AG09319 (cell line): ENCODE measurements around a stretch of chr6.

- RRBS, result no CpG with 5 or more reads among the region's 8 CpGs
Measured at GRCh38 chr6:162387778-162388146, 339.8 kb downstream of the PRKN start.

DNA sequence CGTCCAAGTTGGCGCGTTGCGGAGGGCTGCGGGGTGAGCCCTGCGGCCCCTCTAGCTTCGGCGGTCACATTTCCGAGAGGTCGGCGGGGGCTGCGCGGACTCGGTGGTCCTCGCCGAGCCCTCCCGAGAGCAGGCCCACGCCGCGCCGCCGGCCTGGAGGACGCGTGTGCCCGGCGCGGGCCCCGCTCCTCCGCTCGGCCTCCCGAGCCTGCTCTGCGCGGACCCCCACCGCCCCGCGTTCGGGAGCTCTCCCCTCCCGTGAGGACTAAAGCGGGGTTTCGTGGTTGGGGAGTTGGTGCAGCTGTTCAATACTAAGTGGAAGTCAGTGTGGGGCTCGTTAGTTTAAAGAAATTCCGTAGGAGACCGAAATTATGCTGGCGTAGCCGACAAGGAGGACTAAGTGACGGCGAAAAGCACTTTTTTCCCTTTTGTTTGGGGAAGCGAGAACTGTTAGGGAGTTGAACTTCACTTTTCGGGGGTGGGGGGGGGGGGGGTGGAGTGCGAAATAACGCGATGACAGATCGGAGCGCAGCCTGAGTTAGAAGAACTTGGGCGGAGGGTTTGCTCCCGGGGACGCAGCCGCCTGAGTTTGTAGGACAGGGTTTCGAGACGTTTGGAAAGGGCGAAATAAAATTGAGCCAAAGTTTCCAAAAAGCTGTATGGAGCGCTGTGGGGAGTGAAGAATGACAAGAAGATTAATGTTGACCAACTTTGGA lies 1.2 kb downstream of the QKI start:
- RRBS, result no CpG with 5 or more reads among the region's 62 CpGs

DNA sequence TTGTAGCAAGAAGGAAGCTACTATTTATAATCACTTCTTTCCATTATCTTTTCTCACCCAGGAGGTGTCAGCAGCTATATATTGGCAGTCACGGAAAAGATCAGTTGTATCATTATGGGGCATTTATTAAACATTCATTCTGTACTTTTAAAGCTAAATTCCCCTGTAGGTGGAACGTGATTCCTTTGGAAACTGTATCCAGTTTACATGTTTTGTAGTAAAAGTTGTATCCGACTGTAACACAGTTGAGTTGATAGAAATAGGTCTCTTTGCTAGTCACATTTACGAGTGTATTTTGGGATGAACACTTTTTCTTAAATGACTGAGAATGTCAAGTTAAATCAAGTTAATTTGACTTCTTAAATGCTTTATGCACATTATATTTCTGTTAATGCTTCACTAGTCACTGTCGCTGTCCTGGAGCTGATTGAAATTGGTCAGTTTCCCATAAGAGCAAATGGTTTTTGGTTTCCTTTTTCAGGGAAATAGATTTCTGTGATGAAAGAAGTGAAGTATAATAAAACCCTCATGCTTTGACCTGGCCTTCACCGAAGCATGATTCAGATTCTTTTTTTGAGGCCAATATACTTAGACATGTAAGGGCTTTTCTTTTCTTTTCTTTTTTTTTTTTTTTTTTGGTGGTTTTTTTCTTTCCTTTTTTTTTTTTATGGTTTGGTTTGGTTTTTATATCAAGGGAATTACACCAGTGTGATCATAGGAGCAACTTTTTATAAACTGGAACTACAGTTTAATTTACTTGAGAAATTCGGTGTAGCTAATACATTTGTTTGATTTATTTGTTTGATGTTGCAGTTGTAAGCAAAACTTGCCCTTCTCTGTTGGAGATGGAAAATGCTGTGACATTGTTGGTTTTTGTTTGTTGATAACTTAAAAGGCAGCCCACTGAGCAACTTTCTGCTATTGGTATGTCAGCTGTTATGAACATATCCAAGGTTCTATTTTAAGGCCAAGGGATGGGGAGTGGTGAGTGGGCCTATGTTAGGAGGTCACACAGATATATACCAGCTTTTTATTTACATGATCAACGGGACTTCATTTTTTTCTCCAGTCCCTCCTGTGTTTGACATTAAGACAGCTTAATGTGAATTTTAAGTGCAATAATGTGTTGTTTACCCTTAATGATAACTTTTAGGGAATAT lies 5.4 kb downstream of the QKI start:
- RRBS, result no CpG with 5 or more reads among the region's 8 CpGs

GRCh38 chr6:163432400-163433388 lies 18.2 kb downstream of the QKI start:
- RRBS, result no CpG with 5 or more reads among the region's 2 CpGs

GRCh38 chr6:163458249-163458740 lies 43.8 kb downstream of the QKI start:
- RRBS, result no CpG with 5 or more reads among the region's 2 CpGs

DNA sequence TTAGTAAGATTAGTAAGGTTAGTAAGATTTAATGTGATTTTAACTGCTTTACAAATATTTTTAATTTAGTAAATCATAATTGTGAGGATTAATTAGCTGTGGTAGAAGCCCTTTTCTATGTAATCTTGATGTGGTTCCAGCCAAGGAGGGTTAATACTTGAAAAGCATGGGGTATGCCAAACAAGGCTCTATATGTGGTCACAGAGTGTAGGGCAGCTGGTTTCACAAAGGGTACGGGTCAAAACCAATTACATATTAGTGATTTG lies 54.5 kb downstream of the QKI start:
- RRBS, result no CpG with 5 or more reads among the region's 1 CpG

DNA sequence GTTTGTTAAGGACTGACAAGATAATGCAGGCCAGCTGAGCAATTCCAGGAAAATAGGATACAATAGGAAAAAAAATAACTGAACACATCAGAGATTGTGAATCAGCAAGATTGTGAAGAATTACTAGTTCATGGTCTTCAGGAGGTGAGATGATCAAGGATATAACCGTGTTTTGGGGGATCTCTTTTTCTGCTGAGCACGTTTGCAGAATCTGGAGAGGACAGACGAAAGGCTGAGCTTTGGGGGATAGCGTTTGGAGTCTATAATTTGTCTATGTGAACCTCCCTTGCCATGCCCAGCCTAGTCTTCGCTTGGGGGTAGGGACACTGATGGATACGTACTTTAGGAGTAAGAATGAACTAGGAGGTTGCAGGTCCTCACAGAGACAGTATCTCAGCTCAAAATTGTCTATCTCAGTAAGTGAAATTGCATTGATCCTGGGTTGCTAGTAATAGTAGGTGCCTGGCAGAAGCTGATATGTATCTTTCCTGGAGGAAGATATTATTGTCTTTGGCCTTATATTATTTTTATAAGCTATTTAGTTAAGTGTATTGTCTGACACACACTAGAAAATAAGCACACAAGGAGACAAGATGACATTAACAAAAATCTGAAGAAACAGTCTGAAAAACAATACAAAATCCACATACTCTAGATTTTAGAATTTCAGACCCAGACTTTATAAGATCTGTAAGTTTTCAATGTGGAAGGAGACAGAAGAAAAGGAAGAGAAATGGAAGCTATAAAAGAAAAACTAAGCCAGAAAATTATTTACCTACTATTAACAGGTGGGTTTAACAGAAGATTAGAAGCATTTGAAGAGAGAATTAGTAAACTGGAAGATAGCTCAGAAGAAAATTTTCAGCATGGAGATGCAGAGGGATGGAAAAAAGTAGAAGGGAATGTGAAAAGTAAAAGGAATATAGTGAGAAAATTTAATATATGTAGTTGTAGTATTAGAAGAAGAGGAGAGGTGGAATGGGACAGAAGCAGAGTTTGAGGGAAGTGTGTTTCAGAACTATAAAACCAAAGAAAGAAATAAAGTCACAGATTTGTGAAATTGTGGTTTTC lies 55.8 kb downstream of the QKI start:
- RRBS, result no CpG with 5 or more reads among the region's 6 CpGs

- RRBS, result no CpG with 5 or more reads among the region's 1 CpG
Measured at GRCh38 chr6:163516761-163517132, 102.2 kb downstream of the QKI start.

DNA sequence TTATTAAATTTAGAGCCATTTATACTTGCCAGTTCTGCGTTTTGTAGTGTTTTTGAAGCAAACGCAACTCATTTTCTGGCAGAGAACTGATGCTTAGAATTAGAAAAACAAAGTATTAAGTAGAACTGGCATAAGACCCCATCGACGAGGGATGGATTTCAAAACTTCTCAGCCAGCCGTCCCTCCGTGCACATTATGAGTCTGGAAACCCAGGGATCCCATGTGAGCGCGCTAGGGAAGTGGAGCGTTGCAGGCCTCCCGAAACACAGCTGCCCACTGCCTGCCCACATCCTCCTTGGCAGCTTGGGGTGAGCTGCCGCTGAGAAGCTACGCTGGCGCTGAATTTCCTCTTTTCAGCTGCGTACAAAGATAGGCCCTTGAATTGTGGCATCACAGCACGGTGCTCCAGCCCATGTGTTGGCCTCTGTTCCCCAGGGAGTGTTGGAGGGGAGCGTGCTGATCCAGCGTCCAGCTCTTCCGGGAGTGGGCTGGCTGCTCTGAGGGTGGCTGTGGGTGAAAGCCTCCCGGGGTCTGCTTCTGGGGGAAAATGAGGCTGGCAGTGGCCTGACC lies 297.6 kb downstream of the QKI start:
- RRBS, result 13% methylated on average over 2 of the region's 19 CpGs

DNA sequence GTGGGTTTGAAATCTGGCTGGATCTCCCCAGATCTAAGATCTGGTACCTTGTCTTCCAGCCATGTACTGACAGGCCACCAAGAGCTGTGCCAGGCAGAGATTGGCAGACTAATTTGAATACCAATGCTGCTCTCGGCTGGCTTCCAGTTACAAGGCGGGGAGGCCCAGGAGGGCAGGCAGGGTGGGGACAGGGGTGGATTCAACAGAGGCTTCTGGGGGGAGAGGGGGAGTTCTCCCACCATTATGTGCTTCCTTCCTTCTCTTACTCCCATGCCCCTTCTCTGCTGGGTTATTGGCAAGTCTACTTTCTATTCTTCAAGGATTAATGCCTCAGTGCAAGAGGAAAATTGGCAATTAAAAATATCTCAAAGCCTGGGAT lies 529.6 kb downstream of the QKI start:
- RRBS, result no CpG with 5 or more reads among the region's 2 CpGs

DNA sequence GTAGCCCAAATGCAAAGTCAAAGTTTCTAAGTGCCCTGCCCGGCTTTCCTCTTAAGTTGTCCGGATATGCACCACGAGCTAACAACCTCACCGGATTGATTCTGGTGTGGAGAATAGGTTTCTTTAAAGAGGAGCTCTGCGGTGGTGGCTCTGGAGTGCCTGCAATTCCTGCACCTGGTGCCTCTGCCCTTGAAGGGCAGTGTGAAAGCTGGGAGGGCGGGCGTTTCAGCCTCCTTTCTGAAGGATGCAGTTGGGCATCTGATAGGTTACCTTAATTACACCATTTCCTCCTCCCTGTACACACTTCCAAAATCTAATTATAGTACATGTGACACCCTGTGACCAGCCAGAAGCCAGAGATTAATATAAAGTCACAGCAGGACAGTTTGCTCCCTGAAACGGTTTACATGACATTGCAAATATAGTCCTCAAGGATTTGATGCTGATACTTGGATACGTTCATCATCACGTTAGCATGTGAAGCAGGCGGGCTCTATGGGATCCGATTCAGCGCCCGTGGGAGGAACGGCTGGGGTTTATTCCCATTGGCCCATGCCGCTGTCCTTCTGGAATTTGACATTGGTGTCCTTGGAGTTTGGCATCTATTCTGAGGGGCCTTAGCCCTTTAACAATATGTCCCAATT lies 548.1 kb downstream of the QKI start:
- RRBS, result no CpG with 5 or more reads among the region's 16 CpGs

DNA sequence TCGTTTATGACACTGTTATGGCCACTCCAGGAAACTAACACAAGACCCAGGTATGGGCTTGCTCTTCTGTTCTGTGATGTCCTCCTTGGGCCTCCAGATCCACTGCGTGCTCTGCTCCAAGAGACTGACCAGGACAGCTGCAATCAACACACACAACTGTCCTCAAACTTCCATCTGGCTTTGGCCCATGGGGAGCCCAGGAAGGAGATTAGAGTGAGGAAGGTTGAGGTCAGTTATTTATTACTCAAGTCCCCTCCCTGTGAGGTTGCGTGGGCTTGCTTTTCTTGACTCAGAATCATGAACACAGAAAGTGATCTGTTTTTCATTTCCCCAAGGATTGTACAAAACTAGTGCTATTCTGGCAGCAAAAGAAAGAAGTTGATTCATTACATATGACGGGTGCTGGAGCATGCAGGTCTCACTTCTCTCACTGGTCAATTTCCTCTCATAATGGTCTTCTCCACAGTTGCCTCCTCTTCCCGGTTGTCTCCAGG lies 888.5 kb downstream of the QKI start:
- RRBS, result no CpG with 5 or more reads among the region's 5 CpGs

GRCh38 chr6:164396211-164396745 lies 913.1 kb downstream of the C6orf118 start:
- RRBS, result no CpG with 5 or more reads among the region's 4 CpGs

- RRBS, result no CpG with 5 or more reads among the region's 5 CpGs
Measured at GRCh38 chr6:164507196-164507686, 802.2 kb downstream of the C6orf118 start.

DNA sequence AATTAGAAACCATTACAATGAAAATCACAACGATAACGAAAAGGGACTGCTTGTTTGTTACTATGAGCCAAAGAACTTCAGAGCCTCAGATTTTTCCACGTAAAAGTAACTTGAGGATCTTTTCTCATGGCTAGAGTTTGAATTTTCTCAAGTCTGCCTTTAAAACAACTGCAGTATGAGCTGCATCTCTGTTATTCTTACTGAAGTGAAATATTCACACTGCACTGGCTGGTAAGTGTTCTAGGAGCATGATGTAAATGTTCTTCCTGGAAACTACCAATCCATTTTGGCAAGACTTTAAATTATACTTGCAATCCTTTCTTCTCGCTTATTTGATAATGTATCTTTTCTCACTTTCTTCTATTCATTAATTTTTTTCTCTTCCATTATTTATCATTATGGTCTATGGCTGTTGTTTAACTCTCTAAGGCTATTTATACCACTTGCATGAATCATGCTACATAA lies 801.4 kb downstream of the C6orf118 start:
- RRBS, result no CpG with 5 or more reads among the region's 4 CpGs

- RRBS, result no CpG with 5 or more reads among the region's 6 CpGs
Measured at GRCh38 chr6:165573621-165574088, 89.4 kb downstream of the PDE10A start.

- RRBS, result 2% methylated on average over 48 of the region's 90 CpGs
Measured at GRCh38 chr6:165660879-165661842, 1.9 kb downstream of the PDE10A start.

DNA sequence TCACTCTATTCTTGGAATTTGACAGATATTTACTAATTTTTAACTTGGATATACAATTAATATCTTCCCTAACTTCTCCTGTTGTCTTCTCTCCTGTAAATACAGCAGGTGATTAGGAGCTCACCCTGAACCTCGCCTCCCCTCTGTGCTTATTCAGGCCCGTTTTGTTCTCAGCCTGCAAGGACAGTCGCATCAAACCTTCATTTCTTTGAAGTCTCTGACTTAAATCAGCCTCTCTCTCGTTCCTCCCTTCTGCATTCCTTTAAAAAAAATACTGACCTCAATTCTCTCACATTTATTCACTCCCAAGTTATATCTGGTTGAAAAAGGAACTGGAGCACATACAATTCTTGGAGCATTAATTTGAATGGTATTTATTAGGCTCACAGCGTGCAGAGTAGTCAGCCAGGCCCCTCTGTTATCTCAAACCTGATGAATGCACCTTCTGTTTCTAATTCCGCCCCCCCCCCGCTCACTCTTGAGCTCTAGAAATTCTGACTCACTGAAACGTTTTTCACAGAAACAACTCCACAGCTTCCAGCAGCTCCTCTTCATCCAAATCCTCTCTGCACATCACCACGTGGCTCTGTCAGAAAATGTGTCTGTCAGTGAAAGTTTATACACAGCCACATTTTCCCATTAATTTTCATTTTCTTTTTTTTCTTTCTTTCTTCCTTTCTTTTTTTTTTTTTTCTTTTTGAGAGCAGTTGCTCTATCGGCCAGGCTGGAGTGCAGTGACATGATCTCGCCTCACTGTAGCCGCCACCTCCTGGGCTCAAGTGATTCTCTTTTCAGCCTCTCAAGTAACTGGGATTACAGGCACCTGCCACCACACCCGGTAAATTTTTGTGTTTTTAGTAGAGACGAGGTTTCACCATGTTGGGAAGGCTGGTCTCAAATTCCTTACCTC lies 109.6 kb downstream of the TBXT start:
- RRBS, result no CpG with 5 or more reads among the region's 14 CpGs

DNA sequence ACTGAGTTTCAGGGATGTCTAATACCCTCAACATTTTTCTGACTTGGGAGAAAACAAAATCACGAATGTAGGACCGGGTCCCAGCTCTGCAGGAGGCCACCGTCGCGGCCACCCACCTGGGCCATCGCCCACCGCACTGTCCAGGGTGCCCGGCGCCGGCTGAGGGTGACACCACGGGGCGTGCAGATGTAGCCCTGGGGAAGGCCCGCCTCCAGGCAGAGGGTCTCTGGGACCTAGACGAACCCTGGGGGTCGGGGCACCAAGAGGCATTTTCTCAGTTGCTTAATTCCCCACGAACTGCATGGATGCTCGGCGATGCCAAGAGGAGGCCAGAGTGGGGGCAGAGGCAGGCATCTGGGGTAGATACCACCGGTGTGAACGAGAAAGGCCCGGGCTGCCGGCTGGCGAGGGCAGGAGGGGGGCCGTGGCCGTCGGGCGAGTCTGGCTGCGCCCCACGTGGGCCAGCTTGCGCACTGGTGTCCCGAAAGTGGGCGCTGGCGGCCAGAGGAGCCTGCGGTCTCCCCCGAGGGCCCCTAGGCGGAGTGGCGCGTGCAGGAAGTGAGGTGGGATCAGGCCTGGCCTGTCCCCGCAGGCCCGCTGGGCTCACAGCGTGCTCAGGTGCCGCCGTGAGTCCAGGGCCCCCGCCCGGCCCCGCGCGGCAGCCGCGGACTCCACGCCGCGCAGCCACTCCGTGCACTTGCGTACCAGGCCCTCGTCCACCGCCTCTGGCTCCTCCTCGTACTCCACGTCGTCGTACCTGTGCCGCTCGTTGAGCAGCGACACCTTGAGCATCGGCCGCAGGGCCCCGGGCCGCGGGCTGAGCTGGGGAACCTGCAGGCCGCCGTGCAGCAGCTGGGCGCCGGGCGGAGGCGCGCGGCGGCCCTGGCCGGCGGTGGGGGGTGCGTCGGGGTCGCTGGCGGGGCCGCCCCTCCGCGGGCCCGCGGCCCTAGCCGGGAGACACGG lies 1.3 kb downstream of the PRR18 start:
- RRBS, result 17% methylated on average over 31 of the region's 91 CpGs

DNA sequence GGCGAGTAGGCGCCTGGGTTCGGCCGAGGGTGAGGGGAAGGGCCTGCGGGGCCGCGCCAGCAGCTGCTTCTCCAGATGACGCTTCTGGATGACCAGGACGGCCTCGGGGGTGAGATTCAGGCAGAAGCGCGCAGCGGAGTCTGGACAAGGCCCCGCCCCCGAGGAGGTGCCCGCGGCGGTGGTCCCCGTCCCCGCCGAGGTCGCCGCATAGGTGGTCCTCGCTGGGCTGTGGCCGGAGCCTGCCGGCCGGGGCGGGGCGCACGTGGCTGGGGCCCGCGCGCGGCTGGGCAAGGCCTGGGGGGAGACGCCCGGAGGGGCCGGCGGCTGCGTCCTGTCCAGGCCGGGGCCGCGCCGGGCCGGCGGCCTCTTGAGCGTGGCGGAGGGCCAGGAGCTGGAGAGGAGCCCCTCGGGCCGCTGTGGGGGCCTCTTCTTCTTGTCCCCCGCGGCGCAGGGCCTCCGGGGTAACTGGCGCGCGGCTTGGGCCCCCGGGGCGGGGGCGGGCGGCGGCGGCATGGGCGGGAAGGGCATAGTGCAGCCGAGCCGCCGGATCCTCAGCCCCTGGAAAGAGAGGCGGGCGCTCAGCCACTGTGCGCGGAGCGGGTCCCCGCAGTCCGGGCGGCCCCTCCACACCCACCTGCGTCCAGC lies 455 bp downstream of the PRR18 start:
- RRBS, result 2% methylated on average over 29 of the region's 75 CpGs